Tibial nerve (tissue), 3 donors: ENCODE data around the genes ZNF136, TNPO2 and BEST2.

- PRO-cap = no peak
- RAMPAGE, long total RNA, 3 experiments = no peak in any of the 3 experiments
Measured at GRCh38 chr19:11127639-11128947, 27.5 kb downstream of the SPC24 start.

DNA sequence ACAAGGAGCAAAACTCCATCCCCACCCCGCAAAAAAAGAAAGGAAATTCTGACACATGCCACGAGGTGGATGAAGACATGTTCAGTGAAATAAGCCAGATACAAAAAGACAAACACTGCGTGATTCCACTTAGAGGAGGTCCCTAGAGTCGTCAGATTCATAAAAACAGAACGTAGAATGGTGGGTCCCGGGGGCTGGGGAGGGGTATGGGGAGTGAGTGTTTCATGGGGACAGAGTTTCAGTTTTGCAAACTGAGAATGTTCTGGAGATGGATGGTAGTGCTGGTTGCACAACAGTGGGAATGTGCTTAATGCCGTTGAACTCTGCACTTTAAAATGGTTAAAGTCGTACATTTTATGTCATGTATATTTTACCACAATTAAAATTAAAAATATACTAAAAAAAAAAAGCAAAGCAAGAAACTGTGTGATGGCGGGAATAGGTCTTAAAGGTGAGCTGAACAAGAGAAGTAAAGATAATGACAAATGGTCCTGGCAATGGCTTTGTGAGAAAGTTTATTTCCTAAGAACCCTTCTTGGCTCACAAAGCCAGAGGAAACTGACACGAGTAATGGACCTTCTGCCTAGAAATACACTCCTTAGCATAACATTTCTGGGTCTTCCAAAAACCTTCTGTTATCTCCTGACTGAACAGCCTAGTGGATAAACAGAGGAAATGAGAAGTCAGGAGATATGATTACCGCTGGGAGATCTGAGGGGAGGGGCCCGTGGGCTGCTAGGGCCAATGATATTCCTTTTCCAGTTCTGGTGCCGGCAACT lies 4.2 kb upstream of the SPC24 start:
- PRO-cap = no peak
- RAMPAGE, long total RNA, 3 experiments = no peak in any of the 3 experiments

GRCh38 chr19:11444135-11444538 lies 8.7 kb downstream of the PRKCSH start:
- PRO-cap = no peak
- RAMPAGE, long total RNA, 3 experiments = no peak in any of the 3 experiments

DNA sequence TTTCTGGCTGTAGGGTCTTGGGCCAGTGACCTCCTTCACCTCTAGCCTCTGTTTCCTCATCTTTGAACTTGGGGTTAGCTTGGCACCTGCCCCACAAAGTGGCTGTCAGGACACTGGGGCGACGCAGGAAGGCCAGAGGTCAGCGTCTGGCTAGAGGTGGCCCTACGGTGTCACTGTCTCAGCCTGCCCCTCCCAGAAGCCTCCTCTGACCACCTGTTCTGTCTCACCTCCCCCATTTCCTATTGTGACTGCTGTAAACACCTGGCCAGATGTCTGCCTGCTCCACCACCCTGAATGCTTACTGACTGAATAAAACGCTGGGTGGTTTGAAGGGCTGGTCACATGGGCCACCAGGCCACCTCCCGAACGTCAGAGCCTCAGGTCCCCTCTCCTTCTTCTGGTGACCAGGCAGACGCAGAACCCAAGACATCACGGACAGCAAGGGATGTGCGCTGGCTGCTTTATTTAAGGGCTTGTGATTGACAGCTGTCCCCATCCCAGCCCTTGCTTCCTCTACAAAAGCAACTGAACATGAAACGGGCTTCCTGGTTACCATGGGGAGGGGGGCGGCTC lies 6.3 kb downstream of the ELOF1 start:
- PRO-cap = no peak
- RAMPAGE, long total RNA, 3 experiments = no peak in any of the 3 experiments

GRCh38 chr19:11583900-11584420 lies 6.5 kb upstream of the ACP5 start:
- PRO-cap = no peak
- RAMPAGE, long total RNA, 3 experiments = no peak in any of the 3 experiments

GRCh38 chr19:11856268-11857094 lies 8.0 kb downstream of the ZNF439 start:
- PRO-cap = no peak
- RAMPAGE, long total RNA, 3 experiments = start-site peak on the plus strand in 2 of 3 experiments, at chr19:11856217-11856698 at its widest, 7 to 8 reads per replicate

DNA sequence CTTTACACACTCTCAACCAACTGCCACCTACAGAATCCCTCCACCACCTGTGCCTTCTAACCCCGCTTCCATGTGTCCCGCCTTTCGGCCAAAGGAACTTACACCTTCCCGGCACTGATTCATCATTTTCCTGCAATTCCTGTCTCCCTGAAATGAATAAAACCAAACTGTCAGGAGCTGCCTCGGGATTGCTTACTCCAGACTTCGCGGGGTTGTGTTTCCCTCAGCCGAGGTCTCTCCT lies 813 bp downstream of the ZNF878 start:
- PRO-cap = no peak
- RAMPAGE, long total RNA, 3 experiments = no peak in any of the 3 experiments

- PRO-cap = unidirectional peak, plus-strand start at chr19:12163064
- RAMPAGE, long total RNA, 3 experiments = start-site peak on the plus strand in 3 of 3 experiments, at chr19:12163054-12163118 at its widest, 29 to 33 reads per replicate
Measured at GRCh38 chr19:12162647-12163790, at the start of gene ZNF136. ZNF136 (plus strand) TSS chr19:12163096.

DNA sequence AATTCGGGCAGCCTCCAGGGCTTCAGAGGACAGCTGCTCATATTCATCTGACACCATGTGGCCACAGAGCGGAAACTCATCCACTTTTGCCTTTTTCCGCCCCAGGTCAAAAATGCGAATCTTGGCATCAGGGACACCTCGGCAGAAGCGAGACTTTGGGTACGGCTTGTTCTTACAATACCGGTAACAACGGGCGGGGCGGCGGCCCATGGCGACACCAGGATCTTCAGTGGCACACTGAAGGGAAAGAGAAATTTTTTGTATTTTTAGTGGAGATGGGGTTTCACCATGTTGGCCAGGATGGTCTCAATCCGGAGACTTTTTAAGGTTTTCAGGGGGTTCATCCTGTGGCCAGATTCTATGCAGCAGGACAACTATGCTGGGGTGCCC lies 22.8 kb downstream of the MAN2B1 start:
- PRO-cap = no peak
- RAMPAGE, long total RNA, 3 experiments = start-site peak on the minus strand in 2 of 3 experiments, centred at positions 234 to 252 of the sequence, 88 to 511 reads per replicate

GRCh38 chr19:12651952-12652476 lies 14.5 kb downstream of the MAN2B1 start:
- PRO-cap = no peak
- RAMPAGE, long total RNA, 3 experiments = start-site peak on the minus strand in 1 of 3 experiments, at chr19:12652159-12652374 at its widest, 16 reads per replicate

- PRO-cap = no peak
- RAMPAGE, long total RNA, 3 experiments = no peak in any of the 3 experiments
Measured at GRCh38 chr19:12672742-12673574, 3.7 kb upstream of the WDR83OS start.

DNA sequence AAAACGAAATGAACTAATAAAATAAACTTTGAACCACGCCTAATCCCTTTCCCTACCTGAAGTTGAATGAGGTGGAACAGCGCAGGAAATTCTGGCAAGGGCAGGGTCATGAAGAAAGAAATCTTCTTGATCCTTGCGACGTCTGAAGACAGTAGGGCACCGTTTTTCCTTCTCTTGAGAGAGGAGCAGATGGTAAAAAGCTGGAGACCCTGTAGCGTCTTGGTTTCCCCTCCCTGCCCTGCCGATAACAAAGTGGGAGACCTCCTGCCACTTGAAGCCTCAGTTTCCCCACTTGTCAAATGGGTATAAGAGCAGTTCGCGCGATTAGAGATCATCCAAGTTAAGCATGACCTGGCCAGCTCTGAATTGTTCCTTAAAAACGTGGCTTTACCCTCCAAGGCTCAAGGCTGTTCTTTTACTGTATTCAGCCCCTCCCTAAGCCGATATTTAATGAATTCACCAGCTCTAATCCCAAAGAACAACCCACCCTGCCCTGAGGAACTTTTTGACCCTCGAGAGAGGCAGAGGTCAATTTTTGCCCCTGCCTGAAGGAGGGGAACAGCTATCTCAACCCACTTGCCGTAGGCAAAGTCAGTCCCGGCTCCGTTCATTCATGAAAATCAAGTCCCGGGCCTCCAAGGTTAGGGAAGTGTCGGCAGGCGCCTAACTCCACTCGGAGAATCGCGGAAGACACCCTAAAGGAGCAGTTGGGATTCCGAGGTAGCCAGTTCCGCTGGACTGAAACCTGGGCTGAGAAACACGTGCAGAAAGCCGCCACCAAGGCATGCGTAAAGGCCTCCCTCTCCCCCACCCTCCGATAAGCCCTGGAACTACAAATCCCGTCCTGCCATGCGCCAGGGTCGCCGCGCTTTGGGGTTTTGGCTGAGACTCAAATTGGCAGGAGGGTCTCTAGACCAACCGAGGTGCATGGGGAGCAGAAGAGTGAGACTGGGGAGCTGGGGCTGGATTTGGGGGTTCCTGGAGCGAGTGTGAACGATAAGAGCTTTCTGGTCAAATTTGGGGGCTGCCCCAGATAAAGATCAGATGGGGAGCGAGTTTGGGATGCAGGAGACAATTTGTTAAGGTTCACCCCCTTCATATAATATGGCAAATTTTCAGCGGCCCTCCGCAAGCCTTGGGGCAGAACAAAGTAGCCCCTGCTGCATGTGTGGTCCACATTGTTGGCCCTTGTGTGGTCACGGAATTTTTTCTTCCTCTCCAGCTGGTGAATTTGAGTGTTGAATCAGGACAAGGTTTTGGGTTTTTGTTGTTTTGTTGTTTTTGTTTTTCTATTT lies at the start of gene TNPO2:
TSS of gene TNPO2 (minus strand) at position 740 of the 1,295 bp plus-strand sequence.
- PRO-cap = unidirectional peak, minus-strand start at position 740 of the sequence
- RAMPAGE, long total RNA, 3 experiments = start-site peak on the minus strand in 3 of 3 experiments, centred at positions 758 to 785 of the sequence, 30 to 42 reads per replicate

DNA sequence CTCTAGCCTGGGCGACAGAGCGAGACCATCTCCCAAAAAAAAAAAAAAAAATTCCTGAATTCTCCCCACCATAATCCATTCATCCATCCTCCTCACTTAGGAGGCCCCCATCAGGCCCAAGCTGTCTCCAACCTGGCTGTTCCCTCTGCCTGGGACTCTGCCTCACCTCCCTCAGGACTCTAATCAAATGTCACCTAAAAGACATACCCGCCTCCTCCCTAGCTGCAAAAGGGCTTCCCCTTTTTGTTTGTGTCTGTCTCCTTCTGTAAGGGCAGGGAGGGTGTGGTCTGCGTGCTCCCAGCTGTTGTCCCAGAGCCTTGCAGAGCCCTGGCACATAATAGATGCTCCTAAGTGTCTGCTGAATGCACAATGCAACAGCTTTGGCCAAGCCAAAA lies 4.5 kb downstream of the TRIR start:
- PRO-cap = no peak
- RAMPAGE, long total RNA, 3 experiments = no peak in any of the 3 experiments

GRCh38 chr19:12751444-12751933 lies at the start of gene BEST2:
BEST2 (plus strand) TSS chr19:12751791.
- PRO-cap = no peak
- RAMPAGE, long total RNA, 3 experiments = no peak in any of the 3 experiments

- PRO-cap = unidirectional peak, plus-strand start at chr19:12777757
- RAMPAGE, long total RNA, 3 experiments = no peak in any of the 3 experiments
Measured at GRCh38 chr19:12777206-12777905, 2.0 kb upstream of the HOOK2 start.

DNA sequence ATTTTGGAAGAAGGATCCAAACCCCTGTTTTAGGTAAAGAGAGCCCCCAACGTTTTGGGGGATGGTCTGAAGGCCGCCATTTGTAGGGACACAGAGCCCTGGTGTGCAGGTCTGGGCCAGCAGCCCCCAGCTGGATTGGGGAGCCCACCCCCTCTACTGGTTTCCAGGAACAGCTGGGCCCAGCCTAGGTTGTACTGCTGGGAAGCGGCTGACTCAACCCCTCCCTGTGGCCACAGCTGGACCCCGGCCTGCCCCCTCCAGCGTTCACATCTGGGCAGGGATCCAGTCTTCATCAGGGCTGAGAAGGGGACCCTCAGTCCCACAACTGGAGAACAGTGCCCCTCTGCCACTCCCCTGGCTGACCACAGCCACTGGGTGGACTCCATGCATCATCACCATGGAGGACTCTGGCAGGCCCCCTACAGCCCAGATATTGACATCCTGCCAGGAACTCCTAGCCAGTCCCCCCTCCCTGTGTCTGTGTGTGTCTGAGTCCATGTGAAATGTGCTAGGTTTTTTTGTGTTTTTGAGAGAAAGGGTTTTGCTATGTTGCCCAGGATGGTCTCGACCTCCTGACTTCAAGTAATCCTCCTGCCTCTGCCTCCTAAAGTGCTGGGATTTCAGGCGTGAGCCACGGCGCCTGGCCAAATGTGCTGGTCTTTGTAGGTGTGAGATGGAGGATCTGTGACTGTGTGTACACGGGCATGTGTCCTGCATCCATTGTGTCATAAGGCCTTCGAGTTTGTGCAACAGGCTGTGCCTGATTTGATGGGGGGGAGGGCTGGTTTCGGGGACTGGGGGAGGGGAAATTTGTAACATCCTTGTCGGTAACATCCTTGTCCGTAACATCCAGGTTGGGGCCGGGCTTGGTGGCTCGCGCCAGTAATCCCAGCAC lies 3.9 kb upstream of the HOOK2 start:
- PRO-cap = unidirectional peak, minus-strand start at position 722 of the sequence
- RAMPAGE, long total RNA, 3 experiments = no peak in any of the 3 experiments

GRCh38 chr19:12790638-12791164 lies 585 bp upstream of the JUNB start:
- PRO-cap = no peak
- RAMPAGE, long total RNA, 3 experiments = no peak in any of the 3 experiments

- PRO-cap = no peak
- RAMPAGE, long total RNA, 3 experiments = no peak in any of the 3 experiments
Measured at GRCh38 chr19:12792796-12793002, 1.4 kb downstream of the JUNB start.

DNA sequence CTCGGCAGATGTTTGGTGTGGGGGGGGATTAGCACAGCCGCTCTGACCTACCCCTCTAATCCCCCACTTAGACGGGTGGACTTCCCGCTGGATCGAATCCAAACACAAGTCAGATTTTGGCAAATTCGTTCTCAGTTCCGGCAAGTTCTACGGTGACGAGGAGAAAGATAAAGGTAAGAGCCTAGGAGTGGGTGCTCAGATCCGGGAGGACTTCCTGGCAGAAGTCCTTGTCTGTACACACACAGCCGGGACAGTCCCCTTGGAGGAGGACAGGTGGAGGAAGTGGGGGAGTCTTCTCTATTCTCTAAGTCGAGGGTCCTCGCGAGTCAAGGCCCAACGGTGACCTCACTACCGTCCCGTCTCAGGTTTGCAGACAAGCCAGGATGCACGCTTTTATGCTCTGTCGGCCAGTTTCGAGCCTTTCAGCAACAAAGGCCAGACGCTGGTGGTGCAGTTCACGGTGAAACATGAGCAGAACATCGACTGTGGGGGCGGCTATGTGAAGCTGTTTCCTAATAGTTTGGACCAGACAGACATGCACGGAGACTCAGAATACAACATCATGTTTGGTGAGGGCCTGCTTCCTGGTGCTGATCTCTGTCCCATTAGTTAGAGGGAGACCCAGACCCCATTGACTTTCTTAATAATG lies 778 bp downstream of the CALR start:
- PRO-cap = no peak
- RAMPAGE, long total RNA, 3 experiments = start-site peak on the plus strand in 1 of 3 experiments, centred at positions 381 to 500 of the sequence, 56 to 67 reads per replicate

DNA sequence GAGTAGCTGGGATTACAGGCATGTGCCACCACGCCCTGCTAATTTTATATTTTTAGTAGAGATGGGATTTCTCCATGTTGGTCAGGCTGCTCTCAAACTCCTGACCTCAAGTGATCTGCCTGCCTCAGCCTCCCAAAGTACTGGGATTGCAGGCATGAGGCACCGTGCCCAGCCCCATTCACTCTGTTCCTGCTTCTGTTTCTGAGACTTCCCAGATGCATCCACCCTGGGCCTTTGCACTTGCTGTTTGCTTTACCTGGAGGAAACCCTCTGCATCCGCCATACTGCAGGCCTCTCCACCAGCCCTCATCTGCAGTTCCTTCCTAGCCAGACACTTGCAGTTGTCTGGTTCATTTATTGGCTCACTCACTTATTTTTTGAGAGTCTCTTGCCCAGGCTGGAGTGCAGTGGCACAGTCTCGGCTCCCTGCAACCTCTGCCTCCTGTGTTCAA lies 5.4 kb downstream of the GADD45GIP1 start:
- PRO-cap = no peak
- RAMPAGE, long total RNA, 3 experiments = no peak in any of the 3 experiments